ENCODE measurements around the gene TBX1.

DNA sequence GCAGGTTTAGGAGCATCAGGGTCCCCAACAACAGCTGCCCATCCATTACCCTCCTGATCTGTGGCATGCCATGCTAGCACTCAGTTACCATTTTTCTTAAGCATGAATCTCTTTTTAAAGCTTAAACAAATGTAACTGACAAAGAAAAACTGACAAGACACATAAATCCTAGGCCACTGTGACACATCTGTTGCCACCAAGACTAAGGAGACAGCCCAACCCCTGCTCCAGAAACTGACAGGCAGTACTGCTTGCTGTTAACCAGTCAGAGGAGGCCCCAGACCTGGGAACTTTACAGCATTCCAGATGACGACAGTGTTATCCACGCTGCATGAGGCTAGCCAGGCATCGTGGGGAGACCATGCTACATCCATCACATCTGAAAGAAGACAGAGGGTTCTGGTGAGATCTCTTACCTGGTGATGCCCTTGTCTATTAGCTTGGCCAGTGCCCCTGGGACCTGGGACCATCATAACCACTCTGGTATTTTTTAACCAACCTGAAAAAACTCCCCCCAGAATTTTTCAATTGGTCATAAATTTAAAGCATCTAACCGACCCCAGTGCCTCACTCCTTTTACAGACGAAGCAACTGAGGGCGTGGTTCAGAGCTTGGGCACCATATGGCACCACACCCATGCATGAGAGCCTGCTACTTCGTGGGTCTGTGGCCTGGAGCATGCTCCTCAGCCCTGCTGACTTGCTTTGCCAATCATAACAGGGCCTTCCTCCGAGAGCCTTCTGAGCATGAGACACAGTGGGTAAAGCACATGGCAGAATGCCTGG is 33.6 kb downstream of the HIRA start:
- CAGE, long polyA plus RNA, result no peak
- RRBS, result no CpG with 5 or more reads among the region's 8 CpGs

GRCh38 chr22:19424002-19424546 is 7.5 kb downstream of the HIRA start:
- CAGE, long polyA plus RNA, result no peak
- RRBS, result no CpG with 5 or more reads among the region's 3 CpGs

GRCh38 chr22:19446180-19446821 is 1.2 kb downstream of the C22orf39 start:
- CAGE, long polyA plus RNA, result no peak
- RRBS, result no CpG with 5 or more reads among the region's 9 CpGs

DNA sequence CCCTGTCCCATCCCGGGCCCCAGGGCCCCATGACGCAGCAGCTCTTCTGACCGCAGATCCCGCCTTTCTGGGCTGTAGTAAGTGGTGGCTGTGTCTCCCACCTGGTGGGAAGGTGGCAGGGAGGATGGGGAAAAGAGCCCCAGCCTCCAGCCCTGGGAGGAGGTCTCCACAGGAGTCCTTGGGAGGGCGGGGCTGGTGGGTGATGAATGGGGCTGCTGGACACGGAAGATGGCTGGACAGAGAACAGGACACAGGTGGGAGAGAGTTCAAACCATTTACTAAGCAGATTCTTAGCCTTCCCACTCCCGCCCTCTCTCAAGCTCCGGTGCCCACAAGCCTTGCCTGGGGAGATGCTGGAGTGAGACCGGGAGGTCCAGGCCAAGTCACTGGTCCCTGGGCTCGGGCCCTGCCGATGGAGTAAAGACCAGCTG is 1.4 kb downstream of the CLDN5 start:
- CAGE, long polyA plus RNA, result no peak
- RRBS, result 16% methylated on average over 2 of the region's 11 CpGs

DNA sequence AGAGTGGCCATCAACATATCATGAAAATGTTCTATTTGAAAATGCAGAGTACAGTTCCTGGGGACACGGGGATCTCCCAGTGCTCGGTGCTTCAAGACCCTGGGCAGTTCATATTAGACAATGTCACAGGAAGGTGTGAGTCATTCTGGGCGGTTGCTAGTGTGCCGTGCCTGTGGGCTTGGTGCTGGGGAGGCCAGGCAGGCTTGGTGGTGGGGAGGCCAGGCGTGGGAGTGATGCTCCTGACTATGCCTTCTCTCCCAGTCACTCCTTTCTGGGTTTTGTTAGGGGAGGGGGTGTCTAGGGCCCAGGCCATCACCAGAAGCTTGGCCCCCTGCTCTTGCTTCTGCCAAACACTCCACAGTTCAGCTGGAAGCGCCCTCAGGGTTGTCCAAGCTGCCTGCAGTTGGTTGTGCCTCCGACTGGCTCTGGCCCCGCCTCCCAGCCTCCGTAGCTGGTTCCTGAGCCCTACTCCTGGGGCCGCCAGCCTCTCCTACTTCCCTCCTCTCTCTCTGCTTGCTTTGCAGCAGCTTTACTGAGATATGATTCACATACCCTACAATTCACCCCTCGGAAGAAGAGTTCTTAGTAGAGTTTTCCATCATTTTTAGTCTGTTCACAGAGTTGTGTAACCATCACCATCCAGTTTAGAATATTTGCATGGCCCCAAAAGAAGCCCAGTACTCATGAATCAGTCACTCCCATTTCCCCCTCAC is 52.8 kb upstream of the CLDN5 start:
- CAGE, long polyA plus RNA, result no peak
- RRBS, result no CpG with 5 or more reads among the region's 11 CpGs

DNA sequence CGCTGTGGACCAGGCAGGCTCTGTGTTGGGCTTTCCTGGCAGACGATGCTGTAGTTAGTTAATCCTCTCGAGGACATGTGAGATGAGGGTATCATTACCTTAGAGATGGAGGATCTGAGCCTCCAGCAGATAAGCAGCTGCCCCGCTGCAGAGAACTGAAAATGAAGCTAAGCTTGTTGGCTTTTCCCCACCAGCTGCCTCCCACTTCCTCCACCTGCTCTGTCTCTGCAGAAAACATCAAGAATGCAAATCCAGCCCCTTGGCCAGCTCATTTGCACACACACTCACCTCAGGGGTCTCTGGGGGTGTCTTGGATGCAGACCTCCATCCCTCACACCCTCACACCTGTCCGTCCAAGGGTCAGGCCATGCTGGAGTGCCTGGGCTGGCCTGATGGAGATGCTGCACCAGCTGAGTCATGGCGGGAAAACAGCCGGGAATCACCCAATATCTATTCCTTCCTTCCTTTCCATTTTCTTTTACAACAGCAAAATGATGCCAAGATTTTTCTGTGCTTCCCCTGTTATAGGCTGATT is 94.9 kb upstream of the SEPTIN5 start:
- CAGE, long polyA plus RNA, result no peak
- RRBS, result no CpG with 5 or more reads among the region's 7 CpGs

DNA sequence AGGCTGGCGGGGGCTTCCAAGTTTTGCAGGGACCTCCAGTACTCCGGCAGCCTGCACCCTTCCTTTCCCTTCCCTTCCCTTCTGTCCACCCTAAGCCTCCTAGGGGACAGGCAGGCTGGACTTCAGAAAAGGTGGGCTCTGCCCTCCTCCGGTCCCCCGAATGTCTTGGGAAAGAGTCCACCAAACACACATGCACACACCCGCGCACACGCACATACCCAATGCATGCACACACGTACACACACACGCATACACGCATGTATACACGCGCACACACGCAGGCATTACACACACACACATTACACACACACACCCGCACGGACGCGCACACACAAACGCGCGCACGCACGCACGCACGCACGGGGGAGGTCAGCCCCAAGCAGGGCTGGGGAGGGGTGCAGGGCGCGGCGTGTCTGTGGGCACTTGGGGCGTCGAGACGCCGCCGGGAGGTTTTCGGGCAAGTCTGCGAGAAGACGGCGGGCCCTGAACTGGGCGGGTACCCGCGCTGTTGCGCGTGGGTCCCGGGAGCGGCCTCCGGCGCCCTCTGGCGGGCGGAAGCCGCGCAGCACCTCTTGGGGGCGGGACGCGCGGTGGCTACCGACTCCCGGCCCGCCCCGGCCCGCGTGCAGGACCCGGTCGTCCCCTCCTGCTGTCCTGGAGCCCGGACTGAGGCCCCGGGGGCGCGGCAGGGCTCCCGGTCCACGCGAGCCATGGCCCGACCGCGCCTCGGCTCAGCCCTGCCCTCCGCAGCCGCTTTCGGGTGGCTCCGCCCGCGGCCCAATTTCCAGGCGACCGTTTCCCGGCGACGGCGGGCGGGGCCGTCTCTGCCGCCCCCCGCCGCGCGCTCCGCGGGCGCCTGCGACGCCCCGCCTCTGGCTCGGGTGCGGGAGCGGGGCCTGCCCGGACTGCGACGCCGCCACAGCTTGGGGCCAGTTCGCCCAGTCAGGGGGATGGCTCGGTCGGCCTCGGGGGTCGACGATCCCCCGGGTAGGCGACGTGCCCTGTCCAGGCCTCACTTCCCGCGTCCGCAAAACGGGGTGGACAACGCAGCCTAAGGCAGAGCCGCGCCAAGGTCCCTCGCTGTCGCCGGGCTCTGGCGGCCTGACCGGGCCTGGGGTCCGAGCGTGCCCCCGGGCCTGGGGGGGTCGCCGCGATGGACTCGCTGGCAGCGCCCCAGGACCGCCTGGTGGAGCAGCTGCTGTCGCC is 3.7 kb downstream of the SEPTIN5 start:
- CAGE, long polyA plus RNA, result no peak
- RRBS, result 4% methylated on average over 67 of the region's 136 CpGs

DNA sequence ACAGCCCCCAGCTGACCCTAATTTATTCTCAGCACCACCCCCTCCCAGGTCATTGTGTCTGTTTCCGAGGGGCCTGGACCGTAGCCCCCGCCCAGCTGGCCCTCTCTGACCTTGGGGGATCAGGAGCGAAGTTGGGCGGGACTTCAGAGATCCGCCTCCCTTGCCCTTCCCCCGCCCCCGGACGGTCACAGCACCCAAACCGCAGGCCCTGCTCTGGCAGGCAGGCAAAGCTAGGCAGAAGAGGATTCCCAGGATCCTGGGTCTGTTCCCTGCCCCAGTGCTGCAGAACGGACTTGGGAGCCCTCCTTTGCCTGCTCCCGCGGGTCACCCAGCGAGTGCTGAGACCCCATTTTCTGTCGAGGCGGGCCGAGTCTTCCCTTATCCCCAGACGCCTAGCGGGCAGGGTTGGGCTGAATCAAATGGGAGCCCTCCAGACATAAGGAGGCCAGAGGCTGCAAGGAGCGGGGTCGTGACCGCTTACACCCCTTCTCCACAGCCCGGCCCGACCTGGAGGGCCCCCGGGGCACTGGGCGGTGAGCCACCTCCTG is 690 bp upstream of the GP1BB start:
- CAGE, long polyA plus RNA, result no peak
- RRBS, result 74% methylated on average over 2 of the region's 26 CpGs

GRCh38 chr22:19760403-19761295 is at the start of gene TBX1:
Gene TBX1, plus strand, starts transcription at chr22:19760778.
- CAGE, long polyA plus RNA, result no peak
- RRBS, result 3% methylated on average over 52 of the region's 133 CpGs

- CAGE, long polyA plus RNA, result no peak
- RRBS, result 7% methylated on average over 66 of the region's 131 CpGs
Observed at GRCh38 chr22:19765436-19766568, 5.2 kb downstream of the TBX1 start.

DNA sequence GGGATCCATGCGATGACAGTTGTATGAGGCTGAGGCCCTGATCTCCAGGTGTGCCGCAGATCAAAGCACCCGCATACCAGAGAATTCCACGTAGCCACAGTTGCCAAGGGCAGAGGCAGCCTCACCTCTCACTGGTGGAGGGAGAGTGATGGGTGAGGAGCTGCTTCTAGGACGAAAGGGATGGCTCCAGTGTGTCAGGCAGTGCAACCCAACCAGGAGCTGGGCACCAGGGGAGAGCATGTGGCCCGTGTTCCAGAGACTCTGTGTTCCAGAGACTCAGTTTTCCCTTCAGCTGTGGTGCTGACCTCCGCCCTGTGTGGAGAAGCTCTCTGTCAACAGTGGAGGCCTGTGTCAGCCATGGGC is 10.1 kb downstream of the TBX1 start:
- CAGE, long polyA plus RNA, result no peak
- RRBS, result no CpG with 5 or more reads among the region's 7 CpGs

DNA sequence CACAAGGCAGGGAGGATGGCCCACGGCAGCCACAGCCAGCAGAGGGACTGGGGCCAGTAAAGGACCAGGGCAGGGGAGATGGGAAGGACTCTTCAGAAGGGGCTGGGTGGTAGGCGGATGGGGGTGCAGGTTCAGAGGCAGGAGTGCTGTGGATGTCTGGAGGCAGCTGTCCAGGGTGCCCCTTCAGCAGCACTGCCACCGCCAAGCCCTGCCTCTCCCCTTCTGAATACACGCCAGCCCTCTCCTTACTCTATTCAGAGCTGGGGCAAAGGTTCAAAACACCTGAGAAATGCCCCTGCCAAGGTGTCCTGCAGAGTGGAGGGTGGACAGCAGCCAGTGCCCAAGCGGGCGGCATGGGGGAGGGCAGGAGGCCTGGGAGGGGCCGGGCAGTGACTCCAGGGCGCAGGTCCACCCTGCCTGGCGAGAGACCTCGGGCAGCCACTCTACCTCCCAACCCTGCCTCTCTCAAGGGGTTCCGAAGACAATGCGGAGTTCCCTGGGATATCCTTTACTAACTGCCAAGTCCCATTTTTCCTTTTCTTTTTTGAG is 31.9 kb downstream of the GNB1L start:
- CAGE, long polyA plus RNA, result no peak
- RRBS, result no CpG with 5 or more reads among the region's 12 CpGs

GRCh38 chr22:19853074-19853973 is 1.4 kb downstream of the GNB1L start:
- CAGE, long polyA plus RNA, result no peak
- RRBS, result no CpG with 5 or more reads among the region's 11 CpGs

- CAGE, long polyA plus RNA, result no peak
- RRBS, result no CpG with 5 or more reads among the region's 7 CpGs
Observed at GRCh38 chr22:19938039-19938689, 3.4 kb upstream of the COMT start.

GRCh38 chr22:19970863-19972019 is 29.6 kb upstream of the TXNRD2 start:
- CAGE, long polyA plus RNA, result no peak
- RRBS, result 89% methylated on average over 5 of the region's 41 CpGs

- CAGE, long polyA plus RNA, result no peak
- RRBS, result no CpG with 5 or more reads among the region's 8 CpGs
Observed at GRCh38 chr22:19974571-19975111, 33.0 kb upstream of the TXNRD2 start.

- CAGE, long polyA plus RNA, result no peak
- RRBS, result no CpG with 5 or more reads among the region's 13 CpGs
Observed at GRCh38 chr22:19975140-19975956, 33.7 kb upstream of the TXNRD2 start.

DNA sequence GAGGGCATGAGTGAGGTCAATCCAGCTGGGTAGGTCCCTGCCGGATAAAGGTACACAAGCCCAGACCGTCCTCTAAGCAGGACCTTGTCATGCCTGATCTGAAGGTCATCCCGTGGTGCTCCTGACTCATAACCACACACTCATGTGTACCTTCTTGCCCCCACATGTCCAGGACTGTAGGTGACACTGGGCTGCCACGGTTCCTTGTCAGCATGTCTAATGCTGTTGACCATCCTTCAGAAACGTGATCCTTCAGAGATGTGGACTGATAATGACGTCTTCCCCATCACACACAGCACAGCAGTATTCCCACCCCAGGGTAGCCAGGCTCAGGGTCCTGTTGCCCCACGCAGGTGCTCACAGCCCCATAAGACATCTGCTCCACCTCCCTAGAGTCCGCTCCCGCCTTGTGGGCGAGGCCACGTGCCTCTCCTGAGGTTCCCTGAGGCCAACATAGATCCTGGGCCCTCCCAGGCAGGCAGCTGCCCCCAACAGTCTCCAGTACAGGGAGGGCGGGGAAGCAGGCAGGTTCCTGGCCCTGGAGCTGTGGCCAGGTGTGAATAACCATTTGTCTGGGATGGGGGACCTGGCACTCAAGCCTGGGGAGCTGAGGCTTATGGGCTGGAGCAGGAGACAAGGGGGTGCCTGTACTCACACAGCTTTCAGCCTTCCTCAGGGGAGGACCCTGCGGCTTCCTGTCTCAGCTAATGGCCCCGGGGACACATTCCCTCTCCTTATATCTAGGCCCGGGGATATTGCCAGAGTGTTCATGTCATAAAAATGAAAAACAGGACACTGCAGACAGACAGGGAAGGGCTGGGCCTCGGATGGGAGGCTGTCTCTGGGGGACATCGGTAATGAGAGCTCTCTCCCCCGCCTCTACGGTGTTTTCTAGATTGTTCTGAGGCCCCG is 5.8 kb downstream of the ARVCF start:
- CAGE, long polyA plus RNA, result no peak
- RRBS, result no CpG with 5 or more reads among the region's 20 CpGs

DNA sequence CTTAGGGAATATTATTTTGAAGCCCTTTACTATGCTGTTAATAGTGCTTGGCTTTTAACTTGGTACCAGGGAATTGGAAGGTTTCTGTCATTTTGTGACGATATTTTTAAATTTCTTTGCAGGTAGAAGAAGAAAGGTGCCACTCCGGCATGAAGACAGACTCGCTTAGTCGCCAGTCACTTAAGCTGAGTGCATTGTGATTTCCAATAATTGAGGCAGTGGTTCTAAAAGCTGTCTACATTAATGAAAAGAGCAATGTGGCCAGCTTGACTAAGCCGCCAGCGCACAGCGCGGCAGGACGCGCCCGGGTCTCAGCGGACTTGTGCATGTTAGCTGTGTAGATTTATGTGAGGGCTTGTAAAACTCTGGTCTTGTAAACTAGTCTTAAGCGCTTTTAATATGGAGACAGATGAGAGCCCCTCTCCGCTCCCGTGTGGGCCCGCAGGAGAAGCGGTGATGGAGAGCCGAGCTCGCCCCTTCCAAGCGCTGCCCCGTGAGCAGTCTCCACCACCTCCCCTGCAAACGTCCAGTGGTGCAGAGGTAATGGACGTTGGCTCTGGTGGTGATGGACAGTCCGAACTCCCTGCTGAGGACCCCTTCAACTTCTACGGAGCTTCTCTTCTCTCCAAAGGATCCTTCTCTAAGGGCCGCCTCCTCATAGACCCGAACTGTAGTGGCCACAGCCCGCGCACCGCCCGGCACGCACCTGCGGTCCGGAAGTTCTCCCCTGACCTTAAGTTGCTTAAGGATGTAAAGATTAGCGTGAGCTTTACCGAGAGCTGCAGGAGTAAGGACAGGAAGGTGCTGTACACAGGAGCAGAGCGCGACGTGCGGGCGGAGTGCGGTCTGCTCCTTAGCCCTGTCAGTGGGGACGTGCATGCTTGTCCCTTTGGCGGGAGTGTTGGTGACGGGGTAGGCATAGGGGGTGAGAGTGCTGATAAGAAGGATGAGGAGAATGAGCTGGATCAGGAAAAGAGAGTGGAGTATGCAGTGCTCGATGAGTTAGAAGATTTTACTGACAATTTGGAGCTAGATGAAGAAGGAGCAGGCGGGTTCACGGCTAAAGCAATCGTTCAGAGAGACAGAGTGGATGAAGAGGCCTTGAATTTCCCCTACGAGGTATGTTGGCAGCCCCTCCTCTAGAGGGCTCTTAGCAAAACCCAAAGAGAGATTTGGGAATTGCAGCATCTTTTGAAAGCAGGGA is 5.9 kb downstream of the DGCR8 start:
- CAGE, long polyA plus RNA, result no peak
- RRBS, result no CpG with 5 or more reads among the region's 50 CpGs

- CAGE, long polyA plus RNA, result no peak
- RRBS, result no CpG with 5 or more reads among the region's 15 CpGs
Observed at GRCh38 chr22:20086769-20087542, 6.9 kb downstream of the DGCR8 start.

All from BJ (cell line).